Thoracic aorta endothelial cell (primary cell): ENCODE measurements around a stretch of chr13.

DNA sequence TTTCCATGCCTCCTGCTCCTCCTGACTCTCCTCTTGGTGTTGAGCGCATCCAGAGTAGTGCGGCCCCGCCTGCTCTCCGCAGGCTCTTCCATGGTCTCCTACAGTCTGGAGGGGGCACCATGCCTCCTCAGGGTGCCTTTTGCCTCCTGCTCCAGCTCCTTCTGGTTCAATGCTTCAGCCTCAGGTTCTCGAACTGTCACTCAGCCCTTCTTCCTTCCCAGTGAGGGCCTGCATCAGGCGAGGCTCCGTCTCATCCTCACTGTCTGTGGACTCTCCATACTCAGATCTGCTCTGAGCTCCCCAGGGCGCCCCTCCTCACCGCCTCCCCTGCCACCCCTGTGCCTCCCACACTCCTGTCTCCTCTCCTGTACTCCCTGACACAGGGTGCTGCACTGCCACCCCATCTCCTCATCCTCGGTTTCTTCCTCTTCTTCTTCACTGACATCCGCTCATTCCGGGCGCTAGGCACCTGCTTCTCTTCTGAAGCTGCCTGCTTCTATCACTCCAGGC lies 75.6 kb upstream of the USPL1 start:
- CAGE, long polyA plus RNA = no peak

- CAGE, long polyA plus RNA = no peak
These were observed 44.9 kb upstream of the USPL1 start for GRCh38 chr13:30572708-30573305.

- CAGE, long polyA plus RNA = no peak
These were observed 46.9 kb upstream of the MEDAG start for GRCh38 chr13:30859042-30859769.

DNA sequence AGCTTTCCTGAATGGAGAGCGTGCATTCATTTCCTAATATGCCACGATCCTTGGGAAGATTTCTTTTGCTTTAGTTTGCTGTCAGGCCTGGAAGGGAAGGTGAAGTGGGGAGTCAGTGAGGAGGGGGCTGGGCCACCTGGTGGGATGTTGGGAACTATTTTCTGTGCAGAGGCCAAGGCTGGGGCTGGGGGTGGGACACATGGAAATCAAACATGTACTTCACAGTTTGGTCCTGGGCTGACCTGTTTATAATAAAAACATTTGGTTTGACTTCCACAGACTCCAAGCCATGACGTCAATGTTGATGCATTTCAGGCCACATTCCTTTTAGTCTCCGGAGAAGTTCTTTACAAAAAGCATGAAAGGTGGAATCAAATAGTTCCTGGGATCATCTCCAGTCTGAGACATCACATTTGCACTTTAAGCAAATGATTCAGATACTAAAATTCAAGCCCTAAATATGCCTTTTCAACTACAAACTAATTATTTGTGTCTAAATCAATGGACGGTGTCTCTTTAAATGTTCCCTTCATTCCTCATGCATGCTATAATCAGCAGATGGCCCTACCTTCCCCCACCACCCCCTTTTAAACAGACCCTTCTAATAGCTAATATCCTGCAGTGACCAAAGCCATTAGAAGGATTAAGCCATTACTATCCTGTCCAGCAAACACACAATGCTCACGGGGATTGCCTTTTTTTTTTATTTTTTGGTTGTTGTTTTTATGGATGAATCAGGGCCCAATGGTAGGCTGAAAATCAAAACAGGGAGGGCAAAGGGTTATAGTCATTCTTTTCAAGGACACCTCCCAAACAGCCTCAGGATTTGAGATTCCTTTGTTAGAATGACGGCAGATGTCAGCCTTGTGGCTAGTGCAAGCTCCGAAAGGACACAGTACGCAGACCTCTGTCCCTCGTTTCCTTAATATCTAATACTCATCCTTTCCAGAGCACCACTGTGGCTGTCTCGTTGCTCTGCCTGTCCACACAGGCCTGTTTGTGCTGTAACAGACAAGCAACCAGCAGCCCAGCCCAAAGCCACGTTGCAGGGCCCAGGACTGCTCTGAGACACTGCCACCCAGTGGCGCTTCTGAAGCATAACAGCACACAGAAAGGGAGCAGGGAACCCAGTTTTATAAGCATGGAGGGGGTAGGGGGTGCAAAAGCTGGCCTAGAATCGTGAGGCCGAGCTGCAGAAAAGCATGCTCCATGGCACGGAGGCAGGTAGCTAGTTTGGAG lies 41.2 kb upstream of the MEDAG start:
- CAGE, long polyA plus RNA = no peak

DNA sequence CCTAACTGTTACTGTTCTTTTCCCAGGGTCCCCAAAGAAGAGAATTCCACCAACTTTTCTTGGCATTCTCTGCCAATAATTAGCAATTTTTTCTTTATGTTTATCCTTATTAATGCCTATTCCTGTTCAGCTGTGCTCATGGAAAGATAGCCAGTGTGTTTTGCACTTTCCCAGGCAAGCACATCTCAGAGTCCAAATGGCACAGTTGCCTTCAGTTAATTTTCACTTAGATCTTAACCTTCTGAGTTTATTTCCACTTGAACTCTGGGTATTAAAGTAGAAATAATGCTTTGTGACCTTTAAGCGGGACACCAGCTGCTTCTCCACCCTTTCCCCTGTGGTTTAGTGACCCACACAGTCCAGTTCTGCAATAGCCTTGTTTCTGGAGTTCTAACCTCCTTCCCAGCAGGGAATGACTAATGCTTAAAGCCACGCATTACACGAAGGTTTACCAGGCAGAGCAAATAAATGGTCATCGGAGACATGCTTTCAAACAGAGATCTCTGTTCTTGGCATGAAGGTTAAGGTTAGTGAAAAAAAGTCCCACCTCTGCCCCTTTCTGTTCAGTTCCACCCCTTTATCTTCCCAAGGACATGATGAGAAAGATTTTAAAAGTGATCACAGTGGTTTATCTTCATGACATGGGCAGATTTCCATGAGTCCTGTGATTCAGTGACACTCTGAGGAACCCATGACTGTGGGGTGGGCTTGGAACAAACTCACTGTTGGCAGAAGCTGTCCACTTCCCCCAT lies 25.3 kb upstream of the MEDAG start:
- CAGE, long polyA plus RNA = no peak

DNA sequence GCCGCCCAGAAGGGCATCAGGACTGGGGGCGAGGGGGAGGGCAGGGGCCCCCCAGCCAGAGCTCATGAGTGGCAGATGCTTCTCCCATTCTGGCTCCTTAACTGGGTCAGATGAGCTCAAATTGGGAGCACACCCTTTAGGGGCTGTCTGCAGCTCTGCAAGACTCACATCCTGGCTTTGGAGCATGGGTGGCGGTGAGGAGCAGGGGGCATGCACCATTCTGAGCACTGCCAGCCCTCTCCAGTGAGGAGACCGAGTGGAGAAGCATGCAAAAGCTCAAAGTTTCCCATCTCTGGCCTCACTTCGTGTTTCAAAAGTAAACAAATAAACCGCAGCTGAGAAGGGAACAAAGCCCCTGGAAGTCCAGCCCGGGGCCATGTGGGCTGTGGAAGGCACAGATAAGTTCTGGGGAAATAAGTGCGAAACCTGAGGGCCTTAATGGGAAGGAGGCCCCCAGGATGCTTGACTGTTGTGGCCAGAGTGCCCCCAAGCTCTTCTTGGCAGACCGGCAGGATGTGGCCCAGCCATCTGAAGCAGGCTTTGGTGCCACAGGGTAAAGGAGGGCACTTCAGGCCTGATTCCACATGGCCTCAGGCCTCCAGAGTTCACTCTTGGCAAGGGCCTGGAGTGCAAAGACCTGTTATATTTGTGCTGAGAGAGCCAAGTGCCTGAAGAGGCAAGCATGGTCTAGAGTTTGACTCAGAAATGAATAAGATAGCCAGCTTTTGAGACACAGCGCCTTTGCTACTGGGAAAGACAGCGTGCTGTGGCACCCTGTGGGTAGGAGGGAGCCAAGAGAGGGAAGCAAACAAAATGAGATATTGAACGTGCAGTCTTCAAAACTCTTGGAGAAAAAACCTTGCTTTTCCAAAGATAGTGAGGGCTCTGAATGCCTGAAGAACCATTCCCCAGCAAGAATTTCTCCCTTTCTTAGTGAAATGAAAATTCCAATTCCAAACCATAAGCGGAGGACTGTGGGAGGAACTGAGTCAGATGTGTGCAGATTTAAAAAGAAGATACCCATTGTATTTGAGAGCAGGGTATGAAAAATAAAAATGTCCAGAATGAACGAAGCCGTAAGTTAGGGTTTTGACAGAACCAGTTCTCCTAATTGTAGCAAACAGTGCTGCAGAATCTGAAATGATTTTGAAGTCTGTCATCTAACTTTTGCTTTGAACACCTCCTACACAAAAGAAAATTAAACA lies 1.3 kb downstream of the MEDAG start:
- CAGE, long polyA plus RNA = no peak

DNA sequence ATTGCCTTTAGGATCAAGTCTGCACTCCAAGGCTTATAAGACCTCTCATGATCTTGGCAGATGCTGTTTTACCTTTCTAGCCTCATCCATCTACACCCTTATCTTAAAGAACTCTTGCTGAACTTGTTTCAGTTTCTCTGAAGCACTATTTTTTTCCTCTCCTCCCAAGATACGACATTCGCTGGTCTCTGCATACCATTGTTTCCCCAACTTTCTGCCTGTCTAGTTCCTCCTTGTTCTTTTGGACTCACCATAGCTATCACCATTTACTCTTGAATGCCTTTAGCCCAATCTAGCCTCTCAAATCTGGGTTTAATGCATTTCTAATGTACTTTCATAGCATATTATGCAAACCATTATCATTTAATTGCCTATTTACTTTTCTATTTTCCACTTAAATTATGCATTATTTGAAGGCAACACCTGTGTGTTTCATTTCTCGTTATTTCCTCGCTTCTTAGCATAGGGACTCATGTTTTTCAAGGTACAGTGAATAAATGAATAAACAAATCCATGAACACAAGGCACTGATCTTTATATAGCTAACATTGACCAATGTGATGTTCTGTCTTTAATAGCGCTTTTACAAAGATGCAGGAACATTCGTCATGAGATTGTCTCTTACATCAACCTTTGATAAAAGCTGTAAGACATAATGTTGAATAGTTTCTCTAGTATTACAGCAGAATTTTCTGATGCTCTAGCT lies 121.0 kb downstream of the B3GLCT start:
- CAGE, long polyA plus RNA = no peak

DNA sequence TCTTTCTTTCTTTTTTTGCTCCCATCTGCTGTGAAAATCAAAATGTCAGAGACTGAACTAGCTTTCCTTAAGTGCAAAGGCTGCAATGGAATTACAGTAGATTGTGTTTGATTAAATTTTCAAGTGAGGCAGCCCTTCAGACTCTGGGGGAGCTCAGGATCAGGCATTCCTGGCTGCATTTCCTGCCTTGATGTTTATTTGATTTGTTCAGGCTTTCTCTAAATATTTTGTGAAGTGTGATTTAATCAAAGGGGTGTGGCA lies 390 bp downstream of the FRY start:
- CAGE, long polyA plus RNA = no peak

DNA sequence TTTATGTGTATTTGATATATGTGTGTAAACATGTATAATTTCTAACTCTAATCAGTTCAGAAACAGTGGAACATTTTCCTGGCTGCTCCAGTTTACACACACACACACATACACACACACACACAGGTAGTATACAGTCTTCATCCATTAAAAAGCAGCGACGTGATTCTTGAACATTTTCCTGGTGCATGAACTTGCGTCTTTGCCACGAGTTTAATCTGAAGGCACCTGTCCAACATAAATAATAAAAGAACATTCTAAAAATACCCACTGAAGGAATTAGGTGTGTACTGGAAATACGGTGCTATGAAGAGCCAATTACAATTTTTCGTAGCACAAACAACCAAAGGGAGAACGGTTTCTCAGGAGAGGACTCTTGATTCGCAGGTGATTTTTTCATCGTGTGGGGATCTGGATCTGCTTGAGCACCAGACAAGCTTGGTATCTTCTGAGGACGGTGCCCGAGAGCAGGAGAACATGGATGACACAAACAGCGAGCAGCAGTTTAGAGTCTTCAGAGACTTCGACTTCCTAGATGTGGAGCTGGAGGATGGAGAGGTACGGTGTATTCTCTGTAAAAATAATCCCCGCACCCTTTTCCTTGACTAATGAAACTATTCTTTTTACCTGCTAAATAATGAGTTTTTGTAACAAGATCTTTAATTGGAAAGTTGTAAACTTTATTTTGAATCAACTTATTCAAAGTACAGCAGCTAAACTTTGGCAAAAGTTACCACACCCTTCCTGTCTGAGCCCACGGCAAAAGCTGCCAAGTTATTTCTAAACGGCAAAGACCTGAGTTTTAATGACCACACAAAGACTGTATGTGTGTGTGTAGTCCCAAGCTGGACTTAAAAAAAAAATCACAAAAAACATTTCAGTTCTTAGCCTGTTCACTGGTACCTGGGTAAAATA lies 61.1 kb downstream of the ZAR1L start:
- CAGE, long polyA plus RNA = no peak

GRCh38 chr13:32290710-32291249 lies 24.4 kb downstream of the ZAR1L start:
- CAGE, long polyA plus RNA = no peak

GRCh38 chr13:32427347-32427737 lies 588 bp downstream of the N4BP2L1 start:
- CAGE, long polyA plus RNA = no peak

DNA sequence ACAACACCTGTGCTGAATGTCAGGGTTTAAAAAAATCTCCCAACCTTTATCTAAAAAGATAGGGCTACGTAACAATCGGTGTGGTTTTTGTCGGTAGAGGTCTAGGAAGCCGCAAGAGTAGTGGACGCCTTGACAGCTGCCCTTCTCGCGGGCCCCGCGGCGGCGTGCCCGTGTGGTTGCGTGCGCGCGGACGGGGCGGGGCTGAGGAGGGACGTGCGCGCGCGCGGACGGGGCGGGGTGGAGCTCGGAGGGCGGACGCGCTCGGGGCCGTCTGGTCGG lies 232 bp upstream of the PDS5B start:
- CAGE, long polyA plus RNA = no peak

GRCh38 chr13:32636672-32637638 lies 50.7 kb downstream of the PDS5B start:
- CAGE, long polyA plus RNA = no peak

DNA sequence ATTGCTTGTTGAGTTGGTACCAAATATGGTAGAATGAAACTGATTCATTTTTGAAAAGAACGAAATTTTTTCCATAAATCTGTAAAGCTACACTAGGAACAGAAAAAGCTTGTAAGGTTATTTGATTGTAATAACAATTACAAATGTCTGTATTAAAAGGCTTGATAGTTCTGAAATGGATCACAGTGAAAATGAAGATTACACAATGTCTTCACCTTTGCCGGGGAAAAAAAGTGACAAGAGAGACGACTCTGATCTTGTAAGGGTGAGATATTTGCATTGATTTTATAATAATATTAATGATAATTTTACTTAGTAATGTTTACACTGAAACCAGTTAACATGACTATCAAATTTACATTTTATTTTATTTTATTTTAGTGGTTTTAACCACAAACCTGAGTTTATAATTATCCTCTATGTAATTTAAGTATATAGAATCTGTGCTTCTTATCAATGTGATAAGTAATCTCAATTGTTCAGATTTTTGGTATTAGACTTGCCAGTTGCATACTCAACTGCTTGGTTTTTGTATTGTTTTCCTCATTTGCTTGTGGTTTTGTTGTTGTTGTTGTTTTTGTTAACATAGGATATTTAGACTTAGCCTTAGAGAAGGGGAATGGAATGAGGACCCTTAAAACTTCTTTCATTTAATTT lies 178.2 kb downstream of the PDS5B start:
- CAGE, long polyA plus RNA = no peak

DNA sequence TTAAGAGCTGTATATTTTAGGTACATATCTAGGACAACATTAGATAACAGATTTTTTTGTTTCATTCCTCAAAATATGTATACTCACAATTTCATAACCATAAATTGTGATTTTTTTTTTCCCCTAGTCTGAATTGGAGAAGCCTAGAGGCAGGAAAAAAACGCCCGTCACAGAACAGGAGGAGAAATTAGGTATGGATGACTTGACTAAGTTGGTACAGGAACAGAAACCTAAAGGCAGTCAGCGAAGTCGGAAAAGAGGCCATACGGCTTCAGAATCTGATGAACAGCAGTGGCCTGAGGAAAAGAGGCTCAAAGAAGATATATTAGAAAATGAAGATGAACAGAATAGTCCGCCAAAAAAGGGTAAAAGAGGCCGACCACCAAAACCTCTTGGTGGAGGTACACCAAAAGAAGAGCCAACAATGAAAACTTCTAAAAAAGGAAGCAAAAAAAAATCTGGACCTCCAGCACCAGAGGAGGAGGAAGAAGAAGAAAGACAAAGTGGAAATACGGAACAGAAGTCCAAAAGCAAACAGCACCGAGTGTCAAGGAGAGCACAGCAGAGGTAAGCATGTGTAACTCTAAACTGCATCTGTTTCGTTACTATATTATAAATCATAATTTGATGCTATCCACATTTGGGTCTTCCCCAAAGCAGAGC lies 183.9 kb downstream of the PDS5B start:
- CAGE, long polyA plus RNA = no peak

DNA sequence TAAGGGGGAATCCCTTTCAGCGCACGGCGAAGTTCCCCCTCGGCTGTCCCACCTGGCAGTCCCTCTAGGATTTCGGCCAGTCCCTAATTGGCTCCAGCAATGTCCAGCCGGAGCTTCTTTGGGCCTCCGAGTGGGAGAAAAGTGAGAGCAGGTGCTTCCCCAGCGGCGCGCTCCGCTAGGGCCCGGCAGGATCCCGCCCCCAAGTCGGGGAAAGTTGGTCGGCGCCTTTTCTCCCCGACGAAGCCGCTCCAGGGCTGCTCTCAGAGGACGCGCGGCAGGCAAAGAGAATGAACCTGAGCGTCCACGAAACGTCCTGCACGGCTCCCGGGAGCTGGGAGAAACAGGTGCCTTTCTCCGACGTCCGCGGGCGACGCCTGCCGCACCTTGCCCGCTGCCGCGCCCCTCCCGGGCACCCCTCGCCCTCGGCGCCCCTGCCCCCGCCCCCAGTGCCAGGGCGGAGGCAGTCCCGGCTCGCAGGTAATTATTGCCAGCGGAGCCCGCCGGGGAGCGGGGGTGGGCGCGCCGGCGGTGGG lies 320 bp upstream of the KL start:
- CAGE, long polyA plus RNA = no peak

GRCh38 chr13:33171929-33172867 lies 113.4 kb downstream of the STARD13 start:
- CAGE, long polyA plus RNA = no peak

DNA sequence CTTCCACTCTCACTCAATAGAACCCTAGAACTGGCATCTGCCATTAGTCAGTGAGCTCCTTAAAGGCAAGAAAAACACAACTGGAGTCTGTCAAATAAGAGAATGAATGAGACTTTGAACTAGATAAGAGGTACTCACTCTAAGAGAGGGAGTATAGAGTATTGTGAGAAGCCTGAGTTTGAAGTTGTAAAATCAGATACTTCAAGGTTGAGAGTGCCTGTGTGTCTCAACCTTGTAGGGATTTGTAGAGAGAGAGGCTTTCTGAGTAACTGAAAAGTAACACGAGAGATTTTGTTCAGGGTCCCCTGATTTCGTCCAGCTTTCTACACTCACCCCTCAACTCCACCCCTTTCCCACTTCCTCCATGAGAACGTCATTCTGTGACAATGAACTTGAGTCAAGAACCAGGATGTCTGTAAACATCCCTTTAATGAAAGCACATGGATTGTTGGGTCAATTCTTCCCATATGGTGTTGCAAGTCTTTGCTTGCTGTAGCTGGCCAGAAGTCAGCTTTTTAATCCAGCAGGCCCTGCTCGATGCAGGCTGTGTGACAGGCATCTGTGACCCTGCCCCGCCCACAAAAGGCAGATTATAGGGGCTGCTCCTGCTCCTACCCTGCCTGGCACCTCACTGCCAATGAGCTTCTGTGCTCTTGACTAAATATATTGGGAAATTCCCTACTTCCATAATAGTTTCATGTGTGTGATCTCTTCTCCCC lies 78.1 kb downstream of the STARD13 start:
- CAGE, long polyA plus RNA = no peak

DNA sequence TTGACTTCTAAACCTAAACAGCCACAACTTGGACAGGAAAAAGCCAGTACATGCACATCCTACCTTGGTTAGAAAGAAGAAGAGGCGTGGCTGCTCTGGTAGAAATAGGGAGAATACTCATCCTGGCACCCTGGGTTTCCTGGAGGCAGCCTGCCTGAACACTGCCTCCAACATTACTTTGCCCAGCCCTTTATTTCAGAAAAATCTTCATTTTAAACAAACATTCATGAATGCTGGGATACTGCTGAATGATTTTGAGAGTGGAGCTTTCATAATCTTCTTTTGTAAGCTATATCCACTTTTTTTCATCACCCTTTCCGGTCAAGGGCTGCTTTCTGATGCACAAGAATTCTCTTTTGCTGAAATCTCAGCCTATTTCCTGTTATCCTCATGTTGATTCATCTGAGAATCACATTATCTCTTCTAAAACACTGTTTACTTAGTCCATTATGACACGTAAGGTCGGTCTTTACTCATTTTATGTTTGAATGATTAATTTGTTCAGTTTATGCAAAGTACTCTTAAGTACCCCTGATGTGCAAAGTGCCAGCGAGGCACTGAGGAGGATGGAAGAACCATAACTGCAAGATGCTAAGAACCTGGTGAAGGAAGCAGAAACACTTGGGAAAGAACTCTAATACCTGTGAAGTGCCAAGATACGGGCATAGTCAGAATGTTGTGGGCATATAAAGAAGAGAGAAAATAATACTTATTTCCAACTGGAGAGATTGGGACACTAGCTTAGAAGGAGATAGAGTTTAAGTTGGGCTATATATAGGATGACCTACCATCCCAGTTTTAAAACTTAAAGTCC lies 55.1 kb downstream of the STARD13 start:
- CAGE, long polyA plus RNA = no peak

- CAGE, long polyA plus RNA = no peak
These were observed 72.5 kb upstream of the RFC3 start for GRCh38 chr13:33745394-33745893.